ENCODE data around the gene MSRB2.

GRCh38 chr10:22228750-22230214 is 11.5 kb upstream of the EBLN1 start:
- PRO-cap, 8 experiments, result peak in 8 of 8 experiments; most common plus-strand start chr10:22229572 (in 6); most common minus-strand start chr10:22229588 (in 8)

DNA sequence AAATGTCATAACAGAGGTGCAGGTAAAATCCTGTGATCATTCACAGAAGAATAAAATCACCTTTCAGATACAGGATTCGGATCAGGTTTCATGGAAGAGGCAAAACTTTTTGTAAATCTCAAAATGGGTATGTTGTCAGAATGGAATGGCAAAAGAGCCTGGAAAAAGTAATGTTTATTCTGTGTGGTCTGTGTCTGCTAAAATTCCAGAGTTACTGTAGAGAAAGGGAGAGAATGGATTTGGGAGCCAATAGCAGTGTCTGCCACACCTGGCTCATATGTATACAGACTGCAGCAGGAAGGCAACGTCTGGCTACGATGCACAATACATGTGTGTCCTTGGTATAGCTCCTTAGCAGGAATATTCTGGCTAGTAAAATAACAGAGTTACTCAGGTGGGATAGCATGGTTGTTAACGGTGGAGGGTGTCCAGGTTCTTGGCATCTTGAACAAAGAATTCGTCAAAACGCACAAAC is 38.5 kb upstream of the COMMD3 start:
- PRO-cap, 8 experiments, result no peak in any of the 8 experiments

DNA sequence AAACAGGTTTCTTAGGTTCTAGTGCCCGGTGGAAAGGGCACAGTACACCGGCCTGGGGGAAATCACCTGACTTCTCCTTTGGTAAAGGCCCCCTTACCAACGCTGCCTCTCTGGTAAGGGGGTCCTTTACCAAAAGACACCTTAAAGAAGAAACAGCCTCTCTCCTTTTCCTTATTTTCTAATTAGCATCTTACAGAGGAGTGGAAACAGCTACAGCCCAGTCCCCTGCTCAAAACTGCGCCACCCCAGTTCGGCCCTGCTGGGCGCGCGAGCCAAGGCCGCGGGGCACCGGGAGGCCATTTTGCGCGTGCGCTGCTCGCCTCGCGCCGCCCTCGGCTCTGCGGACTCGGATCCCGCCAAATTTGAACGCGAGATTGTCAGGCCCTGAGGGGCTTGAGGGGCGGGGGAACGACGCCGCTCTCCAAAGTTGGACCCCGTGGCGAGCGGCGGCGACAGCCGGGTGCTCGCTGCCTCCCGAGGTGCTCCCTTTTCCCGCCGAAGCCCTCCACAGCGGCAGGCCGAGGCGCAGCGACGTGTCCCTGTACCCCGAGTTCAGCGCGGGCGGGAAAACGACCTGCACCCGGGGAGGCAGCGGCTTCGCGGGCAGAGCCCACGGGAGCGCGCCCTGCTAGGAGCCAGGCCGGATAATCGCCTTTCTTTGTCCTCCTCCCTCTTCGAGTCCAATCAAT is 11.0 kb upstream of the SPAG6 start:
- PRO-cap, 8 experiments, result no peak in any of the 8 experiments

GRCh38 chr10:22340739-22341562 is 4.3 kb upstream of the SPAG6 start:
- PRO-cap, 8 experiments, result peak in 8 of 8 experiments; most common plus-strand start chr10:22340824 (in 1); most common minus-strand start chr10:22341020 (in 5)

DNA sequence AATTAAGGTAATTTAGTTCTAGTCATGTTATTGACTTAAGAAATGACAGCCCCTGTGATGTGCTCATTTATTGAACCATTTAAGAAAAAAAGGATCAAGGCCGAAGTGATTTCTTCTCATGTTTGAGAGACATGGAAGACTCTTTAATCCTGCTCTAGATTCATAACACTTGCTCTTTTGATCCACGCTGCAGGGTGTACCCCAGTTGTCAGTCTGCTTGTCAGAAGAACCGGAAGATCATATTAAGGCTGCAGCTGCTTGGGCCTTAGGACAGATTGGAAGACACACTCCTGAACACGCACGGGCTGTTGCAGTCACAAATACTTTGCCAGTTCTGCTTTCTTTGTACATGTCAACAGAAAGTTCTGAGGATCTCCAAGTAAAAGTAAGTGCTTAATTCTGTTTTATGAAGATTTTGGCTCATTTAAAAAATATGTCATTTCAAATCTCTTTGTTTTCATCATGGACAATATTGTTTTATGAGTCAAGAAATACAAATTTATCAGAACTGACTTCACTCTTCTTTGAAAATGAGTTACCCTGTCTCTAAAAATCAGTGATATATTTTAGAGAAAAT is 46.3 kb downstream of the SPAG6 start:
- PRO-cap, 8 experiments, result no peak in any of the 8 experiments

DNA sequence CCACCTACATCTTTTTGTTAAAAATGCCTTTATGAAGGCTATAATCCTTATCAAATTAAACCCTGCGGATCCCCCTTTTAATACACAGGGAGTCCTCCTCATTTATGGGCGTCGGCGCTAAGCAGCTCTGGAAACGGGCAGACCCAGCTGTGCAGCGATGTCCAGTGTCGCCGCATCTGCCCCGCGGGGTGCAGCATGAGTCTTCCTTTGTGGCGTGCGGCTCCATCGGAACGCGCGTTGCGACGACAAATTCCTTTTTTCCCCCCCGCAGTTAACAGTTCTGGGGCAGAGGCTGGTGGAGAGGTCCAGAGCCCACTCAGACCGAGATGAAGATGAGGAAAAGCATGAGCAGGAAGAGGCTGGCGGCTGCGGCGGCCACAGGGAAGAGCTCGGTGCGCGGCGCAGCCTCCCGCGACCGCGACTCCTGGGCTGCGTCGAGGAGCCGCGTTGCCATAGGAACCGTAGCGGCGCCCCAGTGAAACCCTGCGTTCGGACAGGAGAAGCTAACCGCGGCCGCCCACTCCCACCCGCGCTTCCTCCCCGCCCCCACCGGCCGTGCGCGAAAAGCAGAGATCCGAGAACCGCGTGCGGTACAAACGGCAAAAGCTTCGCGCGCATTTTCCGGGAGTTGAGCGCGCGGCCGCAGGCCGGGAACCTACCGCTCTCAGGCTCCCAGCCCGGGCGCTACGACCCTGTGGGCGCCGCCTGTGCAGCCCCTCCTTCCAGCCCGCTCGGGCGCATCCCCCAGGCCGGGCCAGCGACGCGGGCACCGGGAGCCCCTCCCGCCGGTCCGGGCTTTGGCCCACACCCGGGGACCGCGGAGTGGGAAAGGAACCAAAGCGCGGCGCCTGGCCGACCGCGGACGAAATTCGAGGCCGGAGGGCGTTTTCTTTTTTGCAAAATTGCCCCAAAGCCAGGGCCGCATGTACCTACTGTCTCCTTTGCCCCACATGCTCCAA is 130.7 kb downstream of the SPAG6 start:
- PRO-cap, 8 experiments, result no peak in any of the 8 experiments

- PRO-cap, 8 experiments, result no peak in any of the 8 experiments
These were observed 104.6 kb downstream of the PIP4K2A start for GRCh38 chr10:22609563-22610377.

GRCh38 chr10:22631567-22632040 is 82.8 kb downstream of the PIP4K2A start:
- PRO-cap, 8 experiments, result no peak in any of the 8 experiments

- PRO-cap, 8 experiments, result peak in 2 of 8 experiments; most common plus-strand start chr10:22666754 (in 2); most common minus-strand start chr10:22666656 (in 2)
These were observed 47.8 kb downstream of the PIP4K2A start for GRCh38 chr10:22666457-22667032.

GRCh38 chr10:22692499-22693160 is 21.7 kb downstream of the PIP4K2A start:
- PRO-cap, 8 experiments, result no peak in any of the 8 experiments

DNA sequence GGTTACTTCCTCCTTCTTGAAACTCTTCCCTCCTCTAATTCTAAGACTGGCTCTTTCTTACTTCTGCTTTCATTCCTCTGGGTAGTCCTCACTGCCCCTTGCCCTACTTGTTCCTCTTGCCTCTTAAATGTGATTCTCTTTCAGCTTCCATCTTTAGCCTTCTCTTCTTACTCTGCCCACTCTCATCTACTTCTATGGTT is 28.4 kb upstream of the PIP4K2A start:
- PRO-cap, 8 experiments, result no peak in any of the 8 experiments

- PRO-cap, 8 experiments, result no peak in any of the 8 experiments
These were observed 575 bp upstream of the MSRB2 start for GRCh38 chr10:23094774-23095233.

DNA sequence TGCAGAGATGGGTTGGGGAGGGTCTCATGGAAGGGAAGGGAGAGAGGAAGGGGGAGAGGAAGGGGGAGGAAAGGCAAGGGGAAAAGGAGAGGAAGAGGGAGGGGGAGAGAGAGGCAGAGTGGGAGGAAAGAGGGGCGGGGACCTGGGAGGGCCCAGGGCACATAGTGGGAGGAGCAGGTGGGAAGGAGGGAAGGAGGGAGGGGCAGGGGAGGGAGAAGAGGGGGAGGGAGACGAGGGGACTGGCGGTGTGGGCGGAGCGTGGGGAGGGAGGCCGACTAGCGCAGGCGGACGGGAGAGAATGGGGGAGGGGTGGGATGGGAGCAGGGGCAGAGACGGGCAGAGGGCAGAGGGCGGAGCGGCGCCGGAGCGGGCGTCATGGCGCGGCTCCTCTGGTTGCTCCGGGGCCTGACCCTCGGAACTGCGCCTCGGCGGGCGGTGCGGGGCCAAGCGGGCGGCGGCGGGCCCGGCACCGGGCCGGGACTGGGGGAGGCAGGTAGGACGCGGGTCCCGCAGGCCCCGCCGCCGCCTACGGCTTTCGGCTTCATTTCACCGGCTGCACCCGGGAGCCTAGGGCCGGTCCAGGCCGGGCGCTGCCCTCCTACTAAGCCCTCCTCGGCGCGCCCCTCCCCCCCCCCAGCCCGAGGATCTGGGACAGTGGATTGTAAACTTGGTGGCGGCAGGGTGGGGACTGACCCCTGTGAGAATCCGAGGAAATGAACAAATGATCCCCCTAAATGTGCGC is at the start of gene MSRB2:
Gene MSRB2, plus strand, starts transcription at position 346 of the 742 bp plus-strand sequence.
- PRO-cap, 8 experiments, result peak in 8 of 8 experiments; most common plus-strand start position 346 of the sequence (in 7); most common minus-strand start position 287 of the sequence (in 1)

DNA sequence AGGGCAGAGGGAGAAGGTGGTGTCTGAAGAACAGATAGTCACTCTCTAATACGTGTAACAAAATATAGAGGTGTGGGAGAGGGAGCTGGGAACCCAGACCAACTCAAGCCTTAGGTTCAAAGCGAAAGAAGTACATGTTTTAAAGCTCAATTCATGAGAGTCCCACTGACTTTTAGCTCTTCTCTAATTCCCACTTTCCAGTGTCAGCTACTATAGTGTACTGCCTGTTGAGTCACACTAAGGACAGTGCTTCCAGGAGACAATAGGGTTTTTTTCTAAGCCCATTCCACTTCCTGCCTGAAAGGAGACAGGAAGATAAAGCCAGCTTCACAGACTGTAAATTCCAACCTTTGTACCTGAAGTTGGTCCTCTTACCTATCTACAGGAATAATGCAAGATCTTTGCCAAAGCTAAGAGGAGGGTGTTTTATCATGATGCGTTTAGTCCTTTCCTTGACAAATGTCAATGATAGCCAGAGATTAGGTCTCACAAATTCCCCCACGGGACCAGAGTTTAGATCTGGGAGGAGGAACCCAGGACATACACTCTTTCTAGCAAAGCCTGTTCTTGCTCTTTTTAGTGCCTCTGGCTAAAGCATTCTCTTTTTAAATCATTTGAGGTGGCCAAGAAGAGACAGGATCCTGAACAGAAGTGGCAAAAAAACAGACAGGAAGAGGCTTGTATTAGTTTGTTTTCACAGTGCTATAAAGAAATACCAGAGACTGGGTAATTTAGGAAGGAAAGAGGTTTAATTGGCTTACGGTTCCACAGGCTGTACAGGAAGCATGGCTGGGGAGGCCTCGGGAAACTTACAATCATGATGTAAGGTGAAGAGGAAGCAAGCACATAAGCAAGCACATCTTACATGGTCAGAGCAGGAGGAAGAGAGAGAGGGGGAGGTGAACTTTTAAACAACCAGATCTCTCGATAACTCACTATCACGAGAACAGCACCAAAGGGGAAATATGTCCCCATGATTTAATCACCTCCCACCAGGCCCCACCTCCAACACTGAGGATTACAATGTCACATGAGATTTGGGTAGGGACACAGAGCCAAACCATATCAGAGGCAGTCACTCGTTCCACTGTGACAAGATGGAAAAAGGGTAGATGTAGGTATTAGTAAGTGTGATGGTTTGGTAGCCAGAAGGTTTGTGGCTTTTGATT is 4.7 kb downstream of the MSRB2 start:
- PRO-cap, 8 experiments, result no peak in any of the 8 experiments

DNA sequence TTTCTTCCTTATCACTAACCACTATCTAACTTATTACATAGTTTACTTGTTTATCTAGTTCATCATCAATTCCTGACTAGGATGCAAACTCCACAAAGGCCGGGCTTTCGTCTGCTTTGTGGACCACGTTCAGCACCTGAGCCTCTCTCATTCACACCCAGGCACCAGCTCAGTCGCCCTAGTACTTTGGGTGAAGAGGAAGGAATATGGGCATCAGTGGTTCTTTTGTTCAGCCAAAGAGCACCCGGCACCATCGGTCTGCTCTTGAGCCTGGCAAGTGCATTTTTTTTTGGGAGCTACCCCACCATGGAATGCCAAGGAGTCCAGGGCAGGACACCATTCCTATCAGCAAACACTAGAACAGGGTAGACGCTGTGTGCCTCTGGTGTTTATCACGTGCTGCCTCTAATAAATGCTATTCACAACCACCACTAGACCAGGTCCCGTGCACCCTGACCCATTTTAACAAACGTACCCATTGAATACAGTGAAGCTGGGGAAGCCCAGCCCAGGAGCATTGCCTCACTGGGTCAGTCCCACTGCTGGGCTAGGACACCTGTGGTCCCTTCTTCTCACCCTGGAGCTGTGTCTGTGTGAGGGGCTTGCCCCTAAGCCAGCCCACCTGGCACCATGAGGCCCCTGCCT is 2.2 kb downstream of the C10orf67 start:
- PRO-cap, 8 experiments, result no peak in any of the 8 experiments

GRCh38 chr10:23405533-23405957 is 33.3 kb upstream of the OTUD1 start:
- PRO-cap, 8 experiments, result no peak in any of the 8 experiments

DNA sequence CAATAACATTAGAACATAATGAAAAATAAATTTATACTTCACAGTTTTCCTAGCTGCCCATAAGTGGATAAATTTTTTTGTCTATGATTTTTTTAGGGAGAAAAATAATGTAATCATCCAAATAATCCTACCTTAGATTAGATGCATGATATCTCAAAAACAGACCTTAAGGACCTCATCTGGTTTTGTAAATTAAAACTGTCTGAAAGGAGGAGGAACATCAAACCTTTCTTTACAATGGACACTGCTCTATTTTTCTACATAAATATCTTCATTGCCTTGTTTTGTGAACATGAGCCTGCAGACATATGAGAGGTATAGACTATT is 179.9 kb upstream of the KIAA1217 start:
- PRO-cap, 8 experiments, result peak in 1 of 8 experiments; most common plus-strand start position 203 of the sequence (in 1)

- PRO-cap, 8 experiments, result no peak in any of the 8 experiments
These were observed 174.2 kb upstream of the KIAA1217 start for GRCh38 chr10:24034656-24035149.

GRCh38 chr10:24214744-24215091 is 5.8 kb downstream of the KIAA1217 start:
- PRO-cap, 8 experiments, result no peak in any of the 8 experiments

- PRO-cap, 8 experiments, result no peak in any of the 8 experiments
These were observed 54.0 kb downstream of the KIAA1217 start for GRCh38 chr10:24262864-24263485.